Hair follicular keratinocyte (primary cell): Measurements from ENCODE around the gene USP32.

DNA sequence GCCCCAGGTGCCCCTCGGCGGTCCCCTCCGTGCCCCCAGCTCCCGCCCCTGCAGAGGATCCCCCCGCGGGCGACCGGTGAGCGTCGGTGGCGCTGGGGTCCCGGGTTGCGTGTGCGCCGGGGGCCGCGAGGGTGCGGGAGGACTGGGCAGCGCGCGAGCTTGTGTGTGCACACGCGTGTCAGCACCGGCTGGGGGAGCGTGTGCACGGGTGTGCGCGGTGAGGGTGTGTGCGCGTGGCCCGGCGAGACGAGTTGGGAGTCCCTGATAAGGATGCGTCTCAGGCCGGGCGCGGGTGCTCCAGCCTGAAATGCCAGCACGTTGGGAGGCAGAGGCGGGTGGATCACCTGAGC is 313 bp downstream of the CA4 start:
- RAMPAGE, long total RNA = no peak

DNA sequence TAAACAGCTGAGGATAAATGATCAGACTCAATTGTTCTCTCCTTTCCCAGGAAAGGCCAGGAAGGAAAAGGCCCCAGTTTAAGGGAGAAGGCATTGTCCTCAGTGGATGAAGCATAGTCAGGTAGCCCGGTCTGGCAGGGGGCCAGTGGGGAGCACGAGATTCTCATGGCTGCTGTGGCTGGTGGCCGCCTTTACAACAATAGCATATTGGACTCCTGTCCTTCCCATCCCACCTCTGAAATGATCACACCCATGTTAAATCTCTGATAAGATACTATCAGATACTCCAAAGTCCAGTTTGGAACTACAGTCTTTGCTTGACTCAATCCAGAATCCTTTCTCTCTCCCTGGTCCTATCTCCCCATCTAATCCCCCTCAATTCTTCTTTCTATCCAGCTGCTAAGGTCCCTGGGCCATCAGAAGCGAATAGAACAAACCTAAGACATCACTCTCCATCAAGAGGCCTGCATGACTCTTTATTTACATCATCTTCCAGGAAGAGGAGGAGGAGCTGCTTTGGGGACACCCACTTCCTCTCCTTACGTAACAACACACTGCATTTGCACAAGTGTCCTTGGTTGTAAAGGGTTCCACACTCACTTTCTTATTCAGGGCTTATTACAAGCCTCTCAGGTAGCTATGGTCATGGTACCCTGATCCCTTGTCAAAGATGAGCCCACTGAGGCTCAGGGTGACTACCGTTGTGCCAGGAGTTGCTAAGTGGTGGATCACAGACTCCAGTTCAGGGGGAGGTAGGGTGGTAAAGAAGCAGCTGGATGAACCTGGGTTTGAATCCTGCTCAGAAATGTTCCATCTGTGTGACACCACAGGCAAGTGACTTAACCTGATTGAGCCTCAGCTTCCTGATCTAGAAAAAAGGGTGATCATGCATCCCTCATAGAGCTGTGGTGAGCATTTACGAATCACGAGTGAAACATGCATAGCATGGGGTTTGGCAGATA is 20.7 kb downstream of the CA4 start:
- RAMPAGE, long total RNA = no peak

GRCh38 chr17:60248791-60249864 is 99.4 kb downstream of the CA4 start:
- RAMPAGE, long total RNA = no peak

- RAMPAGE, long total RNA = no peak
Observed at GRCh38 chr17:60390813-60391557, 948 bp downstream of the USP32 start.

DNA sequence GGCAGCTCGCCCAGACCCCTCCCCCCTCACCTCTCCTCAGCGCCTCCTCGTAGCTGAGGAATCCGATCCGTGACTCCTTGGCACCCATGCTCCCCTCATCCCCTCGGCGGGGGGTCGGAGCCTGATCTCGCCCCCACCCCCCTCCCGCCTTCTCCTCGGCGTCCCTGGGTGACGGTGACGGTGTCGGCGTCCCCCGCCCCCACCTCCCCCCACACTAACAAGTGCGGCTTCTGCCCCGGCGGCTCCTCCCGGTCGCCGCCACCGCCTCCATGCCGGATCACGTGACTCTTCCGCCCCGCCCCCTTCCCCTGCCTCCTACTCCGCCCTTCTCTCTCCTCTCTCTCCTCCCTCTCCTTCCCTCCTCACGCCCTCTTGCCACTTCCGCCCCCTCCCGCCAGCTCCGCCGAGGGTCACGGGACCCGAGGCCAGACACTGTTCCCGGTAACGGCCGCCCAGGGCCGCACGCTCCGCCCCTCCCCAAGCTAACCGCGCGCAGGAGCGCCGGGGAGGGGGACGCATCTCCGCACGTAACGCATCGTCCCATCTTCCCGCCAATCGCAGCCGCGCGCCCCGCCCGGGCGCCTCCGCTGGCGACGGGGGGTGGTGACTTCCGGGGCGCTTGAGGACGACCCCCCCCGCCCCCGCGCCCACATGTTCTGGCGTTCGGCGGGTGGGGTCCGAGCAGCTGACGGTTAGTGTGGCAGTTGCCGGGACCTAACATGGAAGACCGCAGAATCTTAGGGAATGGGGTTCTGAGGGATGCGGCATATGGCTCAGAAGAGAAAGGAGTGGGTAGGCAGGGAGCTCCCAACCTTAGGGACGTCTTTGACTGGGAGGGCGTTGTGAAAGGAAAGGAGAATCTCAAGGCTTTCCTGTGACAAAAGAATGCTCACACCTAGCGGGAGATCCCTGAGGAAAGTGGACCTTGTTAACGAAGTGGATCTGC is at the start of gene USP32:
TSS of gene USP32 (minus strand) at position 282 of the 946 bp plus-strand sequence.
- RAMPAGE, long total RNA = no peak

DNA sequence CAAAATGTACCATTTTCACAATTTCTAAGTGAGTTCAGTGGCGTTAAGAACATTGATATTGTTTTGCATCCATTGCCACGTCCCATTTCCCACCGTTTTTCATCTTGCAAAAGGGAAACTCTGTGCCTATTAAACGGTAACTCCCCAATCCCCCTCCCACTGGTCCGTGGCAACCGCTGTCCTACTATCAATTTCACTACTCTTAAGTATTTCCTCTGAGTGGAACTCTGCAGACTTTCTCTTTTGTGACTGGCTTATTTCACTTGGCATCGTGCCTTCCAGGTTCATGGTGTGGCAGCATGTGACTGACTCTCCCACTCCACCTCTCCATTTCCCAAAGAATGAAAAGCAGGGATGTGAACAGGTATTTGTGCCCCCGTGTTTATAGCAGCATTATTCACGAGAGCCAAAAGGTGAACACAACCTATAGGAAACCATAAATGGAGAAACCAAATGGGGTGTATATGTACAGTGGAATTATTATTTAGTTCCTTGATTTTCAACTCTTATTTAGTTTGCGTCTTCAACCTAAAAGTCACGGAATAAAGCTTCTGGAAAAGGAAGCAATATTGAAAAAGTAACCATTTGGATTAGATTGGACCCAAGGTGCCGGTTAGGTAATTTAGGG is 1.2 kb upstream of the USP32 start:
- RAMPAGE, long total RNA = no peak

DNA sequence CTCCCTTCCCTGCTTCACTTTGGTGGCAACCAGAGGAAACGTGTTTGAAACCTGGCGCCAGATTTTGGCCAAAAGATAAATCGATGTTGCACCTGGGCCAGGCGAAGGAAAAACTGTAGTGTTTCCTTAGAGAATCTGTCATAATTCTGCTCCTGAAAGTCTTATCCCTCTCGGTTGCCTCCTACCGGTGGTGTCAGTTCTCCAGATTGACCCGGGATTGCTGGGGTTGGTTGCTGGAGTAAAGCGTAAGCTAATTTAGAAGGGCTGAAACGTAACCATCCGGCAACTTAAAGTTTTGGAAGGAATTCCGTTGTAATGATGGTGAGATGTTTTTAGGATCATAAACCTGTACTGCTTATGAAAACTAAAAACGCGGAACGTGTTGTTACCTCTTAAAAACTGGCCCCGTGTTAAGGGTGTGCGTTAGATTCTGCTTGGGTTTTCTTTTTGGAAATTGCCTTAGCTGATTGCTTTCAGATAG is 1.2 kb downstream of the PPM1D start:
- RAMPAGE, long total RNA = no peak

DNA sequence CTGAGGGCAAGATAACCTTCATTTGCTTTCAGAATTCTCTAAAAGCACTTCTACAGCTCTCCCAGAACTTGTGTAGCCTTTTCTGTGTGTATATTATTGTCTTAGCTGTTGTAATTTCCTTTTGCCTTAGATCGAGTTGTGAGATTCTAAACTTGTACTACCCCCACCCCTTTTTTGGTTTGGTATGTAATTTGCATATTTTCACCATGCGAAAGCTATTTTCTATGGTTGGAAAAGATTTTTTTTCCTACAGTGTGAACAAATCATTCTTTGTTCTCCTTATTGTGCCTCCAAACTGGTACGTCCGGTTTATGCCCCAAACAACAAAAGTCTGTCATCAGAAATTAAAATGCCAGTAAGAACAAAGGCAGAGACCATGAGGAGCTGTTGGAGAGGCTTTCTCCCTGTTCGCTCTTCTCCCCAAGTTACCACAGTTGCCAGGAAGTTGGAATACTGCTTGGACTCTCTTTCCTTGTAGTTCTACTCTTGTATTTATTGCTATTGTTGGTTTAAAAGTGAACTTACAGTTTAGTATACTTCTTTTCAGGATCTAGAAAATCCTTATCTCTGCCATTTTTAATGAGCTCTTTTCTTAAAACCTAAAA is 66.2 kb downstream of the BCAS3 start:
- RAMPAGE, long total RNA = no peak

GRCh38 chr17:61196068-61196912 is 203.4 kb upstream of the TBX2 start:
- RAMPAGE, long total RNA = no peak

GRCh38 chr17:61199941-61200623 is 199.6 kb upstream of the TBX2 start:
- RAMPAGE, long total RNA = no peak

GRCh38 chr17:61219289-61219900 is 180.2 kb upstream of the TBX2 start:
- RAMPAGE, long total RNA = no peak

GRCh38 chr17:61411712-61412763 is 12.4 kb downstream of the TBX2 start:
- RAMPAGE, long total RNA = no peak

GRCh38 chr17:62052953-62053355 is 12.1 kb downstream of the MED13 start:
- RAMPAGE, long total RNA = no peak

DNA sequence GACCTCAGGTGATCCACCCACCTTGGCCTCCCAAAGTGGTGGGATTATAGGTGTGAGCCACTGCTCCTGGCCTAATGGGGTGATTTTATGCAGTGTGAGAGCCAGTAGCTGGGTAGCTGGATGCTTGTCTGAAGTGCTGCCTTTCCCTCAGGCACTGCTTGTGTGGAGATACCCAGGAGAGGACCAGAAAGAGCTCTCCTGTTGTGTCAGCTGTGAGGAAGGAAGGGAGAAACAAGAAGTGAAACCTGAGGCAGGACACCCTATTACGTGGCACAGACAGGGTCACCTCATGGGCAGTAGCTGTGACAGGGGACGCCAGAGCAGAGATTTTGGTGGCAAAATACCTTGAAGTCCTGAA is 106.4 kb upstream of the MED13 start:
- RAMPAGE, long total RNA = no peak

DNA sequence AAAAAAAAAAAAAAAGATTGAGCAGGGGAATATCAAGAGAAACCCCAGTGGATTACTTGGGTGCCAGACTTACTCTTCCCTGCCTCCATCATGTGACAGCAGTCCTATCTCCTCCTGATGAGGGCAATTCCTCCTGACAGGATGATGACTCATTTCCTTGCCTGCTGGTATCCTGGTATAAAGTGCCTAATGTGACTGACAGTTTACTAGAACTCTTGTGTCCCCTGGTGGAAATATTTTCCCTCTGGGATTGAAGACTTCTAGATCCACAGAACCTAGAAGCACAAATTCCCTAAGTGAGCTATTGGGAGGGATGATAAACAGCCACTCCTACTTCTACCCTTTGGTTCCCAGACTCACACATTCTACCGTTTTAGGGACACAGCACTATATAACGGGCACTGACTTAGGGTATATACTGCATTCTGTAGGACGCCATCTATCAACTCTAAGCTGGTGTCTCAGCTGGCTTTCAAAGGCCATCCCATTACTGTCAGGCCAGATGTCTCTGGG is 114.5 kb upstream of the MED13 start:
- RAMPAGE, long total RNA = no peak

DNA sequence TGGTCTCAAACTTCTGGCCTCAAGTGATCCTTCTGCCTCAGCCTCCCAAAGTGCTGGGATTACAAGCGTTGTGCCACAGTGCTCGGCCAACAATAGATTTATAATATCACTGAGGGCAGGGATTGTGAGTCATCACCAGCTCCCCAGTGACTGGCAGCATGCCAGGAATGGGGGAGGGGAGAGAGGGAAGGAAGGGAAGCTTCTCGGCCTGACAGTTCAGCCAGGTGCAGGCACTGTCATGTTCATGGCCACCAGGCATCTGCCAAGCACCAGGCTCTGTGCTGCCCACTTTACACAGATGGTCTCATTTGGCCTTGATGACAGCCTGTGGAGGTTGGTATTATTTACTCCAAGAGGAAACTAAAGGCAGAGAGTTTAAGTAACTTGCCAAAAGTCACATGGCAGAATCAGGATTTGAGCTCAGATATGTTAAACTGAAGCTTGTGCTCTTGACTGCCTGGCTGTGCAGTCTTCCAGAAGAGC is 7.8 kb upstream of the TLK2 start:
- RAMPAGE, long total RNA = no peak

- RAMPAGE, long total RNA = no peak
Observed at GRCh38 chr17:62759927-62760458, 48.1 kb downstream of the MARCHF10 start.

DNA sequence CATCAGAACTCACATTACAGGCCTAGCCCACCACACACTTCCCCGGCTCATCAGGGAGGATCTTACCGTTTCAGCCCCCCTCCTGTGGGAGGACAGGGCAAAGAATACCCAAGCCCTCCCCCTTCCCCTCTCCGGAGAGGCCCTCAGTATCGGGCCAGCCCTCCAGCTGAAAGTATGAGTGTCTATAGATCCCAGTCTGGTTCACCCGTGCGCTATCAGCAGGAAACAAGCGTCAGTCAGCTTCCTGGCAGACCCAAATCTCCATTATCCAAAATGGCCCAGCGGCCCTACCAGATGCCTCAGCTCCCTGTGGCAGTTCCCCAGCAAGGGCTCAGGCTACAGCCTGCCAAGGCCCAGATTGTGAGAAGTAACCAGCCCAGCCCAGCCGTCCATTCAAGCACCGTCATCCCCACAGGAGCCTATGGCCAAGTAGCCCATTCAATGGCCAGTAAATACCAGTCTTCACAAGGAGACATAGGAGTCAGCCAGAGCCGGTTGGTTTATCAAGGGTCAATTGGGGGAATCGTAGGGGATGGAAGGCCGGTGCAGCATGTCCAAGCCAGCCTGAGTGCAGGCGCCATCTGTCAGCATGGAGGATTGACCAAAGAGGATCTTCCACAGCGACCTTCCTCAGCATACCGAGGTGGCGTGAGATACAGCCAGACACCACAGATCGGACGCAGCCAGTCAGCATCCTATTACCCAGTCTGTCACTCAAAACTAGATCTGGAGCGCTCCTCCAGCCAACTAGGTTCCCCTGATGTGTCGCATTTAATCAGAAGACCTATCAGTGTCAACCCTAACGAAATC is 25.4 kb downstream of the CYB561 start:
- RAMPAGE, long total RNA = no peak

DNA sequence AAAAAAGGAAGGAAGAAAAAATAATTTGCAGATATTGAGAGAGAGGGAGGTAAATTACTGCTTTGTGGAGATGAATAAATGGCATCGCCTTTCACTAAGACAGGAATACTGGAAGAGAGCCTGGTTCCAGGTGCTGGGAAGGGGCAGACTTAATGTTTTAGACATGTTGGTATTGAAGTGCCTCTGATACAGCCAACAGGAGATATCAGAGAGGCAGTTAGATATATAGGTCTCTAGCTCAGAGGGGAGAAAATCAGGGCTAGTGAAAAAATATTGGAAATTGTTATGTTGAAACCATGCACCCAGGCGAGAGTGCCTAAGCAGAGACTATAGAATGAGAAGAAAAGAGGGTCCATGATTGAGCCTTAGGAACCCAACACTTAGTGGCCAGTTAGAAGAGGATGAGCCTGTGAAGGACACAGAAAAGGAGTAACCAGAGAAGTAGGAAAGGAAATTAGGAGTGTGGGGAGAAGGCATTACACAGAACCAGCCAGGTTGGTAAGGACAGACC is 27.6 kb downstream of the LIMD2 start:
- RAMPAGE, long total RNA = no peak

DNA sequence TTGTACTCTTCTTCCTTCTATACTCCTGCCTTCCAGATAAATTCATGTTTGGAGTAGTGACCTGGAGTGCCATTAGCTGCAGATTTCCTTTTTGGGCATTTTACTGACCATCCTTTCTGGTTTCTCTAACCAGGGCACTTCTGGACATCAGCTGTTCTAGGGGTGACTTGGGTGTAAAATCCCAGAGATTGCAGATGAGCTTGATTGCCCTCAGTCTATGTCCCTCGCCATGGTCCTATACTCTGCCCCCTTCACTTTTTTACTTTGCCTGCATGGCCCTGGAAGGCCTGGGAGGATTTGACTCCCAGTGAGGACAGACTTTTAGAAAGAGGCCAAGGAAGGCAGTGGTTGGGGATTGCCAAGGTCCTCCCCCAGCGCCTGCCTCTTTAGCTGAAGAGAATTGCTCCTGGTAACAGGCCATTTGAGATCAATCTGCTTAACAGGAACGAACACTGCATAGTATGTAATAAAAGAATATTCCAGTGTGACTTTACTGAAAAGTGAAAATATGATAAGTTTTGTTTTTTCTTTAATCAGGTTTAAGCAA is 16.6 kb downstream of the LIMD2 start:
- RAMPAGE, long total RNA = no peak